Ascending aorta (tissue), 1 donor: ENCODE measurements around a stretch of chr5.

DNA sequence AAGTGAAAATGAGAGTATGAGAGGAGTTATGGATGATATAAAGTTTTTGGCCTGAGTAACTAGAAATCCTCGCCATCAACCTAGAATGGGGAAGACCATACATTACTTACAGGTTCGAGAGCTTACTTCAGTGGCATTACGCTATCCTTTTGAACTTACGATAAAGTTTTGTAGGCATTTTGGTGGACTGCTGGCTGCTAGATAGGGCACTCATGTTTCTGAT lies 746 bp upstream of the CDC42SE2 start:
- PRO-cap = no peak

GRCh38 chr5:131343030-131343982 lies 79.5 kb downstream of the CDC42SE2 start:
- PRO-cap = no peak

DNA sequence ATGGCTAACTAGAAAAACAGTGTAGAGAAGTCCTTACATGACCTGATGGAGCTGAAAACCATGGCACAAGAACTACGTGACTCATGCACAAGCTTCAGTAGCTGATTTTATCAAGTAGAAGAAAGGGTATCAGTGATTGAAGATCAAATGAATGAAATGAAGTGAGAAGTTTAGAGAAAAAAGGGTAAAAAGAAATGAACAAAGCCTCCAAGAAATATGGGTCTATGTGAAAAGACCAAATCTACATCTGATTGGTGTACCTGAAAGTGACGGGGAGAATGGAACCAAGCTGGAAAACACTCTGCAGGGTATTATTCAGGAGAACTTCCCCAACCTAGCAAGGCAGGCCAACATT lies 81.4 kb downstream of the CDC42SE2 start:
- PRO-cap = no peak

DNA sequence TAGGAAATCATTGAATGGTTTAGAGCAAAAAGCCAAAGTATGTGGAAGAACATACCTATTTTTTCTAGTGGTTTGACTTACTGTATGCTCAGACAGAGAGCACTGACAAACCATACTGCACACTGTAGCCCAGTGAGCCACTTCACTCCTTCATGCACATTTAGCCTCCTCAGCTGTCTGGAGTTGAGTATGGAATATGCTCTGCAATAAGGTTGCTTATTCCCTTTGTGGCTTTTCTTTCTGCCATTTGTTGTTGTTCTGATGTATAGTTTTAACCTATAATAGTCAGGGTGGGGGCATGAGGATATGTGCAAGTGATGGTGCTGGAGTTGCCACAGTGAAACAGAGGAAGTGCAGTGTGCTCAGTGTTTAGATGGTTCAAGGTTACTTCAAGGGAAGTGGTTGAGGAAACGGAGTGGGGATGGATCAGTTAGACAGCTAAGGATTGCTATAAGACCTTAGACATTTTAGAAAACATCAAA lies 100.7 kb downstream of the CDC42SE2 start:
- PRO-cap = no peak

DNA sequence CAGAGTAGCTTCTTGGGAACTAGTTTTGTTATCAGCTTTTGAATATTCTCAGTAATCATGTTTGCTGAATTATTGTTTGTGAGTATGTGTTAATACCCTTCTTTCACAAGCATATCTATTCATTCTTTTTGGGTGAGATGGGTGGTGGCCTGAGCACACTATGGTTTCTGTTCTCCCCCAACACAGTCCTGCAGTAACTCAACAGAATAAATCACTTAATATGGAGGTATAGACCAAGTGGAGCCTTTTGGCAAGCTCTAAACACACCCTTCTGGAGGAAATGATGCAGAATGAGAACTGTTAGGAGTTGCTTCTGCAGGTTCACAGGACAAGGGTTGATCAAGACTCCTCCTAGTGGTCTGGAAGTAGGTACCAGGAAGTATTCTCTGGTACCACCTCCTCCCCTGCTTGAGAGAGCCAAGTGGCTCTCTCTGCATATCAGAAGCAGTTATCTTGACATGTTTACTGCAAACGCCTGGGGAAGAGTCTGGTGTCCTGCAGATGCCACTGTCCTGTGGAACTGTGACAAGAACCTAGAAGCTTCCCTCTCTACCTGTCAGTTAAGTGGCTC lies 118.4 kb downstream of the CDC42SE2 start:
- PRO-cap = no peak

- PRO-cap = no peak
These were observed 122.8 kb downstream of the CDC42SE2 start for GRCh38 chr5:131386619-131387076.

GRCh38 chr5:131394174-131394815 lies 130.4 kb downstream of the CDC42SE2 start:
- PRO-cap = no peak

GRCh38 chr5:131417317-131417900 lies 153.6 kb downstream of the CDC42SE2 start:
- PRO-cap = no peak

DNA sequence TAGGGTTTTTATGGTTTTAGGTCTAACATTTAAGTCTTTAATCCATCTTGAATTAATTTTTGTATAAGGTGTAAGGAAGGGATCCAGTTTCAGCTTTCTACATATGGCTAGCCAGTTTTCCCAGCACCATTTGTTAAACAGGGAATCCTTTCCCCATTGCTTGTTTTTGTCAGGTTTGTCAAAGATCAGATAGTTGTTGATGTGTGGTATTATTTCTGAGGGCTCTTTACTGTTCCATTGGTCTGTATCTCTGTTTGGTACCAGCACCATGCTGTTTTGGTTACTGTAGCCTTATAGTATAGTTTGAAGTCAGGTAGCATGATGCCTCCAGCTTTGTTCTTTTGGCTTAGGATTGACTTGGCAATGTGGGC lies 64.4 kb downstream of the FNIP1 start:
- PRO-cap = no peak

- PRO-cap = no peak
These were observed 28.3 kb downstream of the ACSL6 start for GRCh38 chr5:131983248-131983454.

DNA sequence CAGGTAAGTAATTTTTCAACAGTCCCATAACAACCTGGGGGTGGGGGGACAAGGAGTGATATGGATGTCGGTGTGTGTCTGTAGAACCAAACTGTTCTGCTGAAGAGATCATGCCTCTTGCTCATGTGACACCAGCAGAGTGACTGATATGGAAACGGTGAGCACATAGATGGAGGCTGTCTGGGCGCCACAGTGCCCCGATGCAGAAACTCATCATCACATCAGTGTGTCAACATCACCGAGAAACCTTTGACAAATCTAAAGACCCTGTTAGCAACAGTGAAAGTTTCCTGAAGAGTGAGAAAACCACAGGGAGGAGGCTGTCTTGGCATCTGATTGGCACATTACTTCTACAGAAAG lies 25.4 kb downstream of the CSF2 start:
- PRO-cap = no peak

- PRO-cap = no peak
These were observed 10.6 kb downstream of the PDLIM4 start for GRCh38 chr5:132268034-132268616.

- PRO-cap = no peak
These were observed 18.1 kb downstream of the SLC22A5 start for GRCh38 chr5:132387454-132388136.

DNA sequence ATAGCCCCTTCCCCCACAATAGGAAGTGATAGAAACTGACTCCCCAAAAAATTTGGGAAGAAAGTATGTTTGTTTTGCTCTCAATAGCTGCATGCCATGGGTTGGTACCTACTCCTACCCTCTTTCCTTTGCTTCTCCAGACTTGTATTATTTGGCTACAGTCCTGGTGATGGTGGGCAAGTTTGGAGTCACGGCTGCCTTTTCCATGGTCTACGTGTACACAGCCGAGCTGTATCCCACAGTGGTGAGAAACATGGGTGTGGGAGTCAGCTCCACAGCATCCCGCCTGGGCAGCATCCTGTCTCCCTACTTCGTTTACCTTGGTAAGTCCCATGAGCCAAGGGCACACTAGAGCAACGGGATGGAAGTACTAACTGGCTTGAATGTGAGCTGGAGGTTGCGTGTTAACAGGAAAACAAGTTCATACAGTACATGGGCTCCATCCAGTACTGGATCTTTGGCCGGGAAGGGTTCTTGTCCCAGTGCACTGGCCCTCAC lies 22.8 kb downstream of the SLC22A5 start:
- PRO-cap = no peak

- PRO-cap = no peak
These were observed 42.1 kb downstream of the SLC22A5 start for GRCh38 chr5:132411690-132411882.

DNA sequence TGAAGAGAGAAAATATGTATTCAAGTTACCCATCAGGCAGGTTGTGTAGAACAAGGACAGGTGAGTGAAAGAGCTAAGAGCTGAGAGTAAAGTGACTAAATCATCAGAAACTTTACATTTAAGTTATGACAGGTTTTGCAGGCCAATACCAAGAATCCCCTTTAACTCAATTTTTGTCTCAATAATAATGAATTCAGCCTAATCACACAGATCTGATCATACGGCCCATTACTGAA lies 42.3 kb downstream of the SLC22A5 start:
- PRO-cap = no peak

DNA sequence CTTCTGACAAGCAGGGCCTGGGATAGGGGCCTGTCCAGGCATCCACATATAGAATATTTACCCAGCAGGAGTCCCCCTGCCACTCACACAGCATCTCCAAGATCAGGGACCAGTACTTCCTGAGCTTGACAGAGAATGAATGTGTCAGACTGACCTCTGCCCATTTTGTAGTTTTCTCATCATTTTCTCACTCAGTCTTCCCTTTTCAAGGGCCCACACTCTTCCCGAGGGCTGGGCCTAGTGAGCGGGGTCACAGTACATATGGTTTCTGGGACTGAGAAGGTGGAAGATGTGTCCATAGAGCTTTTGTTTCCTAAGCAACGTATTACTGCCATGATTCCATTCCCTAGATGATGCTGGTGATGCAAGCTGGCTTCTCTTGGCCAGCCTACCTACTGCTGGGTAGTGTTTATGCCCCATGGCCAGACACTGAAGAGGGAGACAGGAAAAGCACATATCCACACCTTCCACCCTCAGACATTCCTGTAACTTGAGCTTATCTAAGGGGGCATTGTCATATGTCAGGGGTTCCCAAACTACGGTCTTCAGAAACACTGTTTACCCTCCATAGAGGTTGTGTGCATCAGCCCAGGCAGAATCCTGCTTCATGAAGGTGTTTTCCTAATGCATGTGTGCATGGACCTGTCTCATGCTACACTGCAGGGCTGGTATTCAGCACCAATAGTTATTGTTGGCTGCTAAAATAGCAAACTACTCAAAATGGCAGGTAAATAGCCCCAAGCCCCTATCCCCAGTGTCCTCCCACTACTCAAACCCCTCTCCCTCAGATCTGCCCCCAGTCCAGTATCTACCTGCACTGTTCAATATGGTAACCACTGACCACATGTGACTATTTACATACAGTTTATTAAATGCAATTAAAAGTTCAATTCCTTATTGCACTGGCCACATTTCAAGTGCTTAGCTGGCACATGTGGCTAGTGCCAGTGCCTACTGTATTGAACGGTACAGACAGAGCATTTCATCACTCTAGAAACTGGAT lies 9.5 kb downstream of the IRF1 start:
- PRO-cap = no peak

DNA sequence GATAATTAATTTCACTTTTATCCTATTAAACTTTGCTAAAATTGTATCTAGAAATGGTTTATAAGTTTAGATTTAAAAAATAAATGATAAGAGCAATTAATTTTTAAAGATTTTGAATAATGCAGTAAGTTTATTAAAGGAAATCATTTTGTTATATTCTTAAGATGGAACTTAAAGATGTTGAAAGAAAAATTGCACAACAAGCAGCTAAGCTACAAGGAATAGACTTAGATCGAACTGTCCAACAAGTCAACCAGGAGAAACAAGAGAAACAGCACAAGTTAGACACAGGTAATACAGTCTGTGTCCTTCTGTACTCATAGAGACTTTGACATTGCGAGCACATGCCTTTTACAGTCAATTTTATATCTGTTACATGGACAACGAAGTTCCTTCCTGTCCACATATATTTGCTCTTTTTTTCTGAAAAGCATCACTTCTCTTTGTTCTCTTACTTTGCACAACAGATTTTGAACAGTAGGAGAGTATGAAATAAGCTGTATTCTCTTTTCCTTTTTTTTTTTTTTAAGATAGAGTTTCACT lies 47.0 kb downstream of the RAD50 start:
- PRO-cap = no peak

DNA sequence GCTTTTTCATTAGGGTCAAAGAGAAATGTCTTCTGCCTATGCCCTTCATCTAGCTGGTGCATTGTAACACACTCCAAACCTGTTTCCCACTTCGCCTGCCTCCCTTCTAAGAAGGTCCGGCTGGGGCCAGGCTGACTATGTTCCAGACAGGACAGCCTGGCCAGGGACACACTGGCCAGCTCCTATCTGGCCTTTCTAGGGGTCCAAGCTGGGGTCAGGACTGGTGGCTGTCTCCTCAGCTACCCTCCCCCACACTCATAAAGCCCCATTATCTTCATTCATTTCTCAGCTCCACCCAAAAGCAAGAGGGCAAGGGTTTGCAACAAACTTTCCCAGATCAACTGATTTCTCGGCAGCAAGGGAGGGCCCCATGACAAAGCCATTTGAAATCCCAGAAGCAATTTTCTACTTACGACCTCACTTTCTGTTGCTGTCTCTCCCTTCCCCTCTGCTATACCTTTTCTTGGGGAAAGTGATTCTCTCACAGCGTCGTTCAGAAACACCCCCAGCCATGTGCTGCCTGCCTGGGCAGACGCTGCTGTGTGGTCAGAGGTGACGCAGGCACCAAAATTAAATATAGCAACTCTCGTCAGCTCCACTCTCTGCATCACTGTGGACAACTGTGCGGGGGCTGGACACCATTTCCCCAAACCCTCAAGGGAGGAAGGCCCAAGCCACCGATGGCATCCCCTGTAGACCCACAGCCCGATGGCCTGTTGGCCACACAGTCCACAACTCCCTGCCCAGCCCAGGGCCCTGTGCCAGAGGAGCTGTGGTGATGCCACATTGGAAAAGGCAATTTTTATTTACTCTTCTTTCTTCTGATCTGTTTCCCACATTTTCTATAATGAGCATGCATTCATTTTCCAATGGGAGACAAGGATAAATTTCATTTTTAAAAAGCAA lies 6.0 kb downstream of the IL13 start:
- PRO-cap = no peak

GRCh38 chr5:132753181-132753634 lies 6.0 kb downstream of the CCNI2 start:
- PRO-cap = no peak